Hematopoietic multipotent progenitor cell (in vitro differentiated cells): ENCODE measurements around the genes GNB3 and CDCA3.

GRCh38 chr12:6464492-6464986 lies 5.9 kb downstream of the VAMP1 start:
- CAGE, long polyA plus RNA, result no peak

DNA sequence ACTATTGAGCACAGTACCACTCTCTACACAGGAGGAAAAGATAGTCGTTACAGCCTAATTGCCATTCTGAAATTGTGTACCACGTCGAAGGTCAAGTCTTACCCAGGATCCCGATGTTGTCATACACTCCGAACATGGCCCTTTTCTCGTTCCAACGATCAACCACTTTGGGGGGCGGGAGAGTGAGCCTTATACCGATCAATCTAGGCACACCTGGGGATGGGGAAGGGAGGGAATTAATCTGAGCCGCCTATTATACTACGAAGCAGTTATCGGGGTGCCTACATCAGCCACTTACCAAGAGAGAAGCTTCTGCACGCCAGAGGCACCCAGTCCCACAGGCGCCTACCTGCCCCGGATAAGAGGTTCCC lies 317 bp downstream of the MRPL51 start:
- CAGE, long polyA plus RNA, result no peak

DNA sequence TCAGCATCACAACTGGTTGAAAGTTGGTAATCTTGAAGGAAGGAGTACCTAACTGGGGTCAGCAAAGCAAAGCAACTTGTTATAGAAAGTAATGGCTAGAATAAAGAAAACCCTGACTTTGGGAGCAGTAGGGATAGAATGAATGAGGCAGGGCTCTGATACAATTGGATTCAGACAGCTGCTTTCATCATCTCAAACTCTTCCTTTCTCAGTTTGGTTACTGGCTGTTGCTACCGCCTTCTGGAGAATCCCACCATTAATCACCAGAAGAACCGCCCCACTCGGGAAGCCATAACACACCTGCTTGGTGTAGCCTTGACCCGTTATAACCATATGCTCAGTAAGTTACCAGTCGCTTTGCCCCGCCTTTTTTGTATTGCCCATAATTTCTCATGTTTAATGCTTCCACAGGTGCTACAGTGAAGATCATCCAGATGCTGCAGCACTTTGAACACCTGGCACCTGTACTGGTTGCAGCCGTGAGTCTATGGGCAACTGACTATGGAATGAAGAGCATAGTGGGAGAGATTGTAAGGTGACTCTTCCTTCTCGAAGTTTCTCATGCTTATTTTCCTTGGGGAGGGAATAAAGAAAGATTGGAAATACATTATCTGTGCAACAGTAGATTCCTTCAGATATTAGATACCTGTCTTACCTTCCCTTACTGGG lies 20.1 kb upstream of the GAPDH start:
- CAGE, long polyA plus RNA, result no peak

- CAGE, long polyA plus RNA, result no peak
Measured at GRCh38 chr12:6528754-6530034, 5.1 kb upstream of the GAPDH start.

- CAGE, long polyA plus RNA, result no peak
Measured at GRCh38 chr12:6538471-6538850, 4.1 kb downstream of the GAPDH start.

GRCh38 chr12:6553904-6554850 lies 1.7 kb downstream of the IFFO1 start:
- CAGE, long polyA plus RNA, result no peak

DNA sequence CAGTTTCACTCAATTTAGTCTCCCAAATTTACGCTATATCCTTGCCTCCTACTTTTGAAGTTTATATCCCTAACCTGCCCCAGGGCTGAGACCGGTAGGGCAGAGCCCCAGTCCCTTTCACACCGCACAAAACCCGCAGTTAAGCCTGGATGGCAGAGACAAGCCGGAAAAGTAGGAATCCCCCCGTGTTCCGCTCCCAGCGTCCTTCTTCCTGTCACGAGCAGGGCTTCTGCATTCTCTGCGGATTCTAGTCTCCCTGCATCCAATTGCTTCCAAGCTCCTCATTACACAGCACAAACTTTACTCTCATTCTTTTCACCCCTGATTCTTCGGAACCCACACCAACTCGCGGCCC lies 1.0 kb downstream of the IFFO1 start:
- CAGE, long polyA plus RNA, result no peak

- CAGE, long polyA plus RNA, result no peak
Measured at GRCh38 chr12:6569191-6569735, 1.2 kb upstream of the NOP2 start.

GRCh38 chr12:6570677-6571404 lies 2.8 kb upstream of the NOP2 start:
- CAGE, long polyA plus RNA, result start-site peak on the plus strand at chr12:6570895-6570945, 5 reads

- CAGE, long polyA plus RNA, result no peak
Measured at GRCh38 chr12:6604094-6605077, 2.8 kb downstream of the CHD4 start.

- CAGE, long polyA plus RNA, result no peak
Measured at GRCh38 chr12:6612106-6612580, 5.0 kb upstream of the CHD4 start.

- CAGE, long polyA plus RNA, result no peak
Measured at GRCh38 chr12:6645088-6645390, 2.2 kb downstream of the ACRBP start.

DNA sequence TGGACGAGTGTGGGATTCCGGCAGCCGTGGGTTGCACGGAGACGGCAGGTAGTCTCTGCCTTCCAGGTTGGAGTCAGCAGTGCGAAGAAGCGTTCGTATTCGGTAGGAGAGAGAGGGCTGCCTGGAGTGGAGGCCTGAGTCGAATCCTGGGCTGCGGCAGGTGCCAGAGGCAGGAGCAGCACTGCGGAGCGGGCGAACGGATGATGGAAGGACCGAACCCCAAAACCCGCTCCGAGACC lies 481 bp downstream of the ACRBP start:
- CAGE, long polyA plus RNA, result no peak

- CAGE, long polyA plus RNA, result no peak
Measured at GRCh38 chr12:6689649-6690019, 459 bp upstream of the ZNF384 start.

DNA sequence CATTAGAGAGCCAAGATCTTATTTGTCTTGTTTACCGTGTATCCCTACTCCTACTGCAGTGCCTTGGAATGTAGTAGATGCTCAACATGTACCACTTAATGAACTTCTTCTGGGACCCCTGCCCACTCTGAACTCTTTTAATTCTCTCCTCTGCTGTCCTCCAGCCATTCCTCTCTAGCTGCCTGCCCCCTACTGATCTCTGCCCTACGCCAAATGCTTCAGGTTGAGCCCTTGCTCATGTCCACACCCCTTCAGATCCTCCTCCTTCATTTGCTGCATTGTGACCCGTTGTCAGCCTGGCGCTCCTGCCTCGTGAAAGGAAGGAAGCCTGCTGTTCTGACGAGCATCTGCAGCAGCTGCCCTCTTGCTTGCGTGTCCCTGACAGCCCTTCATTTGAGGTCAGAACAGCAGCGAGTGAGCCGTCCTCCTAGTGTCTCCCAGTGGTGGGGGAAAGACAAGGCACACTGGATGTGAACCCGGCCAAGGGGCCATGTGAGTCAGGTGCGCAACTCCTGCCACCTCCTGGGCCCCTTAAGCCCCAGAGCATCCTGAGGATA lies 2.9 kb upstream of the PIANP start:
- CAGE, long polyA plus RNA, result no peak

GRCh38 chr12:6767564-6768472 lies 1.7 kb downstream of the PTMS start:
- CAGE, long polyA plus RNA, result no peak

DNA sequence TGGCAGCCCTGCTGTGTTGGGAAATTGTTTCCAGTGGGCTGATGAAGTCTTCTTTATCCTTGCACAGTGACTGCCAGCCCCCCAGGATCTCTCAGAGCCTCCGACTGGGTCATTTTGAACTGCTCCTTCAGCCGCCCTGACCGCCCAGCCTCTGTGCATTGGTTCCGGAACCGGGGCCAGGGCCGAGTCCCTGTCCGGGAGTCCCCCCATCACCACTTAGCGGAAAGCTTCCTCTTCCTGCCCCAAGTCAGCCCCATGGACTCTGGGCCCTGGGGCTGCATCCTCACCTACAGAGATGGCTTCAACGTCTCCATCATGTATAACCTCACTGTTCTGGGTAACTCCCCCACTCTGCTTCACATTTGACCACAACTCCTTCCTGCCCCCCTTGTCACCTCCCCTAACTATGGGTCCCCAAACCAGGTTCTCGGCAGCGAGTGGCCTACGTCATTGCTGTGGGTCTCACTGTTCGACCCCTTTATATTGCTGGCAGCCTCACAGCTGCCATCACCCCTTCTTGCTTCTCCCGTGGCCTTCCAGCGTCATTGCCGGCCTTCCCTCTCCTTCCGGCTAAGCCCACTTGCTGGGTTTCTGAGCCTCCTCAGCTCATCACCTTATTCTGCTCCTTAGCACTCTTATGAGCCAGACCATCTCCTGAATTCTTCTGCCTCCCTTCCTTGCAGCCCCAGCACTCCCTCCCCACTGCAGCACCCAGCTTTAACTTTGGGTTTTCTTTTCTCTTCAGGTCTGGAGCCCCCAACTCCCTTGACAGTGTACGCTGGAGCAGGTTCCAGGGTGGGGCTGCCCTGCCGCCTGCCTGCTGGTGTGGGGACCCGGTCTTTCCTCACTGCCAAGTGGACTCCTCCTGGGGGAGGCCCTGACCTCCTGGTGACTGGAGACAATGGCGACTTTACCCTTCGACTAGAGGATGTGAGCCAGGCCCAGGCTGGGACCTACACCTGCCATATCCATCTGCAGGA lies 2.5 kb downstream of the LAG3 start:
- CAGE, long polyA plus RNA, result no peak

DNA sequence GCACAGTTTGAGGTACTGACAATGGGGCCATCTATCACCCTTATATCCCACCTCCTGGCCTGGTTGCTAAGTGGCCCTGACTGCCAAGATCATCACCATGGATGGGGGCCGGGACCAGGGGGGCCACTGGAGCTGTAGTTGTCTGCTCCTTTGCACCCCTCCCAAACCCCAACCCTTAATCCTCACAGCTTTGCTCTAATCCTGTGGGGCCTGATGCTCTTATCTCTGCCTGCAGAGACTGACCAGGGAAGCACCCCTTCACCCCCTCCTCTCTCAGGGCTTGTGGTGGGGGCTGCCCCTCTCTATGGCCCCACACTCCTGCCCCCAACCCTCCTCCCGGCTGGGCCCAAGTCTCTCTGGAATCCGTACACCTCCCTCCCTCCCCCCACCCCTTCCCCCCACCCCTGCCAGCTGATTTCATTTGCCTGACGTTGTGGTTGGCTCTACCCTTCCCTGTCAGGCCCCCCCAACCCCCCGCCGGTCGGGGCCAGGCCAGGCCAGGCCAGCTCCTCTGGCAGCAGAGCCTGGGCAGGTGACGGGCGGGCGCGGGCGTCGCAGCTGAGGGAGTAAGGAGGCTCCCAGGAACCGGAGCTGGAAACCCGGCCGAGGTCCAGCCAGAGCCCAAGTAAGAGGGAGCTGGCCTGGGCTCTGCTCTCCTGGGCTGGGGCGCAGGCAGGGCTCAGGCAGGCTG lies at the start of gene GNB3:
Gene GNB3, plus strand, starts transcription at position 517 of the 691 bp plus-strand sequence.
- CAGE, long polyA plus RNA, result no peak

DNA sequence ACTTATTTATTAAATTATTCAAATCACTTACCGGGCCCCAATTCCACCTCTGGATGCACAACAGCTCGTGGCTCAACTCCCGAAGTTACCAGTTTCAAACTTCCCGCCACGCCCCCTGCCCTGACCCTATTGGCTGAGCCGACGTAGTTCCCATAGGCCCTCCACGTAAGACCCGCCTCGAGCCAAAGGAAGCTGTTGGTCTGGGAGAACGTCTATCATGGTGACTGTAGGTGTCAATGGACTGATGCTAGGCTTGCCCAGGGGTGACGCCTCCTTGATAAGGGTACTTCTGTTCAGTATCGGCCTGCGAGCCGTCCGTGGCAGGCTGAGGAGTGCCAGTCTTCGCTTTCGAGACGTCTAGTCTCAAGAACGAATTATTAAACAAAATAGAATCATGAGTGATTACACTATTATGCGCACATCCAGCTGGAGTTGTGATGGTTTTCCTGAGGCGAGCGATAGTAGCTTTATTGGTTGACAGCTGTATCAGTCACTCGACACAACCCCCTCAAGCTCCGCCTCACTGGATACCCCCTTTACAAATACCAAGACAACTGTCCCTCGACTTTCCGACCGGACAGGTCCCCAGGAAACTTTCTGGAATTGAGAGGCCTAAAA lies at the start of gene CDCA3:
Gene CDCA3, minus strand, starts transcription at position 96 of the 618 bp plus-strand sequence.
- CAGE, long polyA plus RNA, result start-site peak on the minus strand centred at position 98 of the sequence, 22 bp wide, 58 reads

- CAGE, long polyA plus RNA, result no peak
Measured at GRCh38 chr12:6868466-6869513, 1.5 kb downstream of the TPI1 start.